Placental epithelial cell (primary cell): ENCODE results near the genes ZDHHC22 and ISM2.

- CAGE, long polyA plus RNA, result no peak
Observed at GRCh38 chr14:76811955-76812421, 694 bp downstream of the ANGEL1 start.

DNA sequence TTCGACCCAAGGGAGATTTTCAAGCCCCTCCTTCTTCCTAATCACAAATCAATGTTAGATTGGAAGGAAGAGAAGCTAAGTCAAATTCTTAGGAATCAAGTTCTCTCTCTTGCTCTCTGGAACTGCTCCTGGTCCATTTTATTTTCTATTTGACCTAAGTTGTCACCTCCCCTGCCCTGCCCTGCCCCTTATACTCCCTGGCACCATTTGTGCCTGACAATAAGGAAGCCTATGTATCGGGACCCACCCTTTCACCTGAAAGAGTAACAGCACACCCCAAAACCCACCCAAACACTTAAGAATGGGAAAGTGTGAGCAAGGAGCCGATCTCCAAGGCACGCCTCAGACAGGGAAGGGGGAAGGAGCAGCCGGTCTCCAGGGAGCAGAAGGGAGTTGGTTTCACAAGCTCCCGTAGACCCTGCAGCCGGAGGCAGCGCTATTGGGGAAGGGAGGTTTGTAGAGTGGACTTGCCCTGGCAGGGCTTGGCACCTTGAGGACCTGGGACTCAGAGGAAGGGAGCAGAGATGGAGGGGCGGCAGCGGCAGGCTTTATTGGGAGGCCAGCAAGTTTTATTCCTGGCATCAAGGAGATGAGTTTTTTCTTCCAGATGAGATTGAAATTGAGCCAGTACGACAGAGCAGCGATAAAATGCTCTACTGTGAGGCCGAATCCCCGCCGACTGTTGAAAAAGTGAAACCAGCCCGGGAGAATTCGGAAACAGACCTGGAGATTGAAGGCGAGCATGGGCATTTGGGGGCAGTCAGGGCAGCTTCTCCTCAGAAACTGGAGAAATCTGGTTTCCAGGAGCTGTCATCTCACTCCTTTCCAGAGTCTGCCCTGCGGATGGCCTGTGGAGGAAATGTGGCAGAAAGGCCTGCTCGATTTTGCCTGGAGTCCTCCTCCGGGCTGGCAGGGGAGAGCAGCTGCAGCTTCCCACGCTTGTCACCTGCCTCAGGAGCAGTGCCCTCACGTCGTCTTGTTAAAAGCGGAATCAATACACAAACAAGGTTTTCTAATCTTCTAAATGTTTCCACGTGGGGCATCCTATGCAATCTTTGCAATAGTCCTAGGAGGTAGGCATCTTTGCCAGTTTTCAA, 1.8 kb downstream of the LRRC74A start:
- CAGE, long polyA plus RNA, result no peak

GRCh38 chr14:76828781-76829543, 2.8 kb downstream of the LRRC74A start:
- CAGE, long polyA plus RNA, result no peak

- CAGE, long polyA plus RNA, result no peak
Observed at GRCh38 chr14:76948253-76948613, 80.3 kb downstream of the IRF2BPL start.

- CAGE, long polyA plus RNA, result no peak
Observed at GRCh38 chr14:76957261-76957958, 71.1 kb downstream of the IRF2BPL start.

- CAGE, long polyA plus RNA, result no peak
Observed at GRCh38 chr14:77007850-77008697, 20.4 kb downstream of the IRF2BPL start.

GRCh38 chr14:77032308-77032500, 3.7 kb upstream of the IRF2BPL start:
- CAGE, long polyA plus RNA, result no peak

- CAGE, long polyA plus RNA, result no peak
Observed at GRCh38 chr14:77043133-77044198, 15.0 kb upstream of the IRF2BPL start.

DNA sequence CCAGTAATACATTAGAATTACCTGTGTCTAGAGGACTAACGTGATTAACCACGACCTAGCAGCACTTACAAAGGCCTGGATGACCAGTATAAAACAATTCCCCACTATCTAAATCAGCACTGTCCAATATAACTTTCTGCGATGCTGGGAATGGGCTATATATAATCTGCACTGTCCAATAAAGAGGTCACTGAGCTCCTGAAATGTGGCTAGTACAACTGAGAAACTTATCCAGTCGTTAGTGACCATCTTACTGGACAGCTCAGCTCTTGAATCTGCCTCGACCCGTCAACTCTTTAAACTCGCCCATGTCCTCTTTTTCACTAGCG, 1.0 kb upstream of the CIPC start:
- CAGE, long polyA plus RNA, result no peak

DNA sequence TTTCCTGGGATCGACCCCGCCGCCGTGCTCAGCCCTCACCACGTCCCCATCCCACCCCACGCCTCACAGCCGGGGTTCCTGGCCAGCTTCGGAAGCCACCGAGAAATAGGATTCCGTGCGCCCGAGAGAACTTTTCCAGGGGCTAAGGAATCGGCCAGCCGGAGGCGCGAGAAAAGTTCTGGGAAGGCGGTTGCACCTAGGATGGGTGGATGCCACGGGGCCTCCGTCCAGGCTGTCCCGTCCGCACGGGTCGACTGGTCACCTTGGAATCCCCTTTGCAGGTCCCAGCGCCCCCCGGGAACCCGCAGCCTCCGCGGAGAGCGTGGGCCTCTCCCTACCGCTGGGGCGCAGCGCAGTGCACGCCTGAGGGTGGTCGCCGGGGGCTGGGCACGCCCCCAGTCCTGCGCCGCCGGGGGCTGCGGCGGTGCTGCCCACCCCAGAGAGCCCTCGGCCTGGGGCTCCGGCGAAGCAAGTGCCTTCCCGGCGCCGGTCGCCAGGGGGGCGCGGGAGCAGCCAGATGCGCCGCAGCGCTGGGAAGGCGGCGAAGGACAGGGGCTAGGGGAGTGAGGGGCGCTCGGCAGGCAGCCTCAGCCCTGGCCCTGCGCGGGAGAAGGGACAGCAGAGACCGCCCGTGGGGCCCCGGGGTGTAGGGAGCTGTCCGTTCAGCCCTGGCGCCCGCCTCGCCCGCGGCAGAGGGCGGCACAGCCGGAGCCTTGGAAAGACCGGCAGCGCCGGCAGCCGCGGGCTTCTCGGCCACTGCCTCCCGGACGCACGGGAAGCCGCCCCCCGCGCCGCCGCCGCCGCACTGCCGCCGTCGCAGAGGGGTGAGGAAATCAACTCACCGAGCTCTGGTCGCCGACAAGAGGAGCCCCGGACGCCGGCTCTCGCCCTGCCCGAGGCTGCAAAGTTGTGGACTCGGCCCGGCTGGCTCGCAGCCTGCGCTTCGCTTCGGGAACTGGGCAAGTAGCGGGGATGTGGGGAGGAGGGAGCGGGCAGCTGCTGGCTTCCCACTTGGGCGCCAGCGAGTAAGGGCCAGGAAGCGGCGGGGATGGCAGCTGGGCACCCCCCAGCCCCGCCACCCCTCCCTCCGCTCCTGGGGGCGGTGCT, at the start of gene ZDHHC22:
Gene ZDHHC22 (minus strand): TSS at position 1,031 of the 1,107 bp plus-strand sequence.
- CAGE, long polyA plus RNA, result no peak

DNA sequence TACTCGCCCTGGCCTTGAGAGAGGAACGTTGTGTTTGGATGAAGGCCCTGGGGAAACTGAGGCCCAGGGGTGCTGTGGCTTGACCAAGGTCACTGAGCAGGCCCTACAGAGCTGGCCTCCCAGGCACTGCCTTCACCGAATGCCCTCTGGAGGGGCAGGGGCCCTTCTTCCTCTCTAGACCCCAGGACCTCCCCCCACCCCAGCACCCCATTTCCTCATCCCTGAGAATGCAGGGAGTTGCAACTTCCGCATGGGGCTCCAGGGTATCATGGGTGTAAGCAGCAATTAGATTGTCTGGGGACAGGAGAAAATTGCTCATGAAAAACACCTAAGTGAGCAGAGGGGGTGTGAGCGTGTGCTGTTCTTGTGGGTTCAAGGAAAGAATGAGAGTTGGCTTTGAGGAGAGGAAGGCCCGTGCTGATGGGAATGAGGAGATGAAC, 872 bp downstream of the TMEM63C start:
- CAGE, long polyA plus RNA, result no peak

DNA sequence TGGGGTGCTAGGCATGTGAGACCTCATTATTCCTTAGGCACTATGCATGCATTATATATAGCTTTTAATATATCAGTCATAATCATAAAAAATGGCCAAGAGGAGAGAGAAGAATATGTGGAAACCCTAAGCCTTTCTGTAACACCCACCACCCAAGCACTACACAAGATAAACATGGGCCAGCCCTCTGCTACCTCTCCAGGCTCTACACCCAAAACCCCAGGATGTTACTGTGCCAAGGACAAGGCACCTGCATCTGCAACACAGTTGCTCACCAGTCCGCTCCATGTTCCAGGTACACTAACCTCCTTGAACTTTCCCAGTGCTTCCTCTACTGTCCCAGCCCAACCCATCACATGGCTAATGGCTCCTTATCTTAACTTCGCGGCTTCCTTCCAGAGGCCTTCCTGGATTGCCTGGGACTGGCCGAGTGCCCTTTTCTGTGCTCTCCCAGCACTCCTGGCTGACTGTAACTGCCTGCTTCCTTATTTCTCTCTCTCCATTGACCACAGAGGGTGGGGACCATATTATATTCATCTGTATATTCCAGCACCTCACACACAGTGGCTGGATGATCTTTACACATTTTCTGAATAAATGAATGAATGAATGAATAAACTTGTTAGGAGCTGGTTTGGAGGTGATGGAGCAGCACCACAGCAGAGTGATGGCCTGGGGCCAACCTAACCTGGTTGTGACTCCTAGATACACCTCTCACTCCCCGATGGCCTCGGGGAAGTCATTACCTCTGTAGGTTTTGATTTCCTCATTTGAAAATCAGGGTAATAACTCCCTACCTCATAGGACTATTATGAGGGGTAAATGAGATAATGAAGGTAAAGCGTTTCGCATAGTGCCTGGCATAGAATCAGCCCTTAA, 20.9 kb downstream of the POMT2 start:
- CAGE, long polyA plus RNA, result no peak

DNA sequence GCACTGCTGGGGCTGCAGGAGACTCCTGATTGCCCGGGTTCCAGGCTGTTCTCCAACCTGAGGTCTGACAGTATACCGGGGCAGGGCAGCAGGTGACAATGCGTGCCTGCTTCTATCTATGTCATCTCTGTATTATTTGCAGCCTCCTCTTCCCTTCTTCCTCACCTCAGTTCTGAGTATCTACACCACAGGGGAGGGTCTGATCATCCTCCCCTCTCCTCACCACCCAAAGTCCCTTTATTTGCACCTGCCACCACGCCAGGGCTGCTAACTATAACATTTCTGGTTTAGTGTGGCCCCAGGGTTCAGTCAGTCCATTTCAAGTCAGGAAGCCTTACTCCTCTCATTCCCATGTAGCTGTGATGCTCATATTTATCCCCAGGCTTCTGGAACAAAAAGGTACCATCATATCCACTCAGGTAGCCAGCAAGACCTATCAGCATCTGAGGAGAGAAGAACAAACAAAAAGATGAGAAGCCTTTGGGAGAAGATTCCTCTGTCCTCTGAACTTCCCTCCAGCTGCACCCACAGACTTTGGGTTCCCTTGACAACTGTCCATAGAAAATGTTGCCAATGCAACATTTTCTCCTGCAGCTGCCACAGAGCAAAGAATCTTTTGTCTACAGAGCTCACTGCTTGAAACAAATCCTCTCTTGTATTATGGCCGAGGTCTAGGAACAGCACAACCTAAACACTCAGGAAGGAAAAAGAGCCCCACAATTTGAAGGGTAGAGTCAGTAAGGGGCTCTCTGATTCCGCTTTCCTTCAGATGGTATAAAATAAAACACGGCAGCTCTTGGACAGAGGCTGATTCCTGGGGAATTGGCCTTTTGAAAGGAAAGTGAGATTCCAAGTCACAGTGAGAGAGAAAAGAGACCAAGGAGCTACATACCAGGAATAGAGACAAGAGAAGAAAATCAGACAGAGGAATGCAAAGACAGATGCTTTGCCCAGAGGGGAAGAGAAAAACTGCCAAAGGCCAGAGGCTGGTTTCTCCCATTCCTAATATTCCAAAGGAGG, 14.4 kb downstream of the POMT2 start:
- CAGE, long polyA plus RNA, result no peak

GRCh38 chr14:77338079-77338758, 17.4 kb downstream of the GSTZ1 start:
- CAGE, long polyA plus RNA, result no peak

DNA sequence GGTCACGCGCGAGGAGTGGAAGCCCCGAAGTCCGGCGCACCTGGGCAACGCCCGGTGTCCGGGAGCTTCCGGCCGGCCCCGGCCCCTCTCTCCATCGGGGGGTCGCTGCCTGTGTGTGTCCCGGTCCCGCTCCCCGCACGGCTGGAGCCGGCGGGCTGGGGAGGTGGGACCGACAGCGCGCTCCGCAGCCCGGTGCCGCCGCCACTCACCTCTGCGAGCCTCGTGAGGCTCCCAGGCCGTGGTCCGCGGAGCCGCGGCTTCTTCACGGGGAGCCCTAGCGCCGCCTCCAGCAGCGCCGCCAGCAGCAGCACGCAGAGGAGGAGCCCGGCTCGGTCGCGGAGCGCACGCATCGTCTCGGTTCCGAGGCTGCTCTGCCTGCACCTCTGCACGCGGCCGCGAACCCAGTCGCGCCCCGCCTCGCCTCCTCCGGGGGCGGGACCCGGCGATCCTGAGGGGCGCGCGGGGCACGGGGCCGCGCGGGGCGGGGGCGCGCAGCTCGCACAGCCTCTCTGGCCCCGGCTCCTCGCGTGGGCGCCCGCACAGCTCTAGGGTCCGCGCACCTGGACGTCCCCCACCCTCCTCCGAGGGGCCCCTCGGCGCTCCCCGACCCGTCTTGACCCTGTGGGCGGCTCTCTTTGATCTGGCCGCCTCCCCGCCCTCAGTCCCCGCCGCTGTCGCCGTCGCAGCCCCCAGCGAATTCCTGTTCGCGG, at the start of gene ISM2:
Gene ISM2 (minus strand): TSS at position 373 of the 710 bp plus-strand sequence.
- CAGE, long polyA plus RNA, result no peak

GRCh38 chr14:77554624-77555108, 56.0 kb upstream of the ISM2 start:
- CAGE, long polyA plus RNA, result no peak

- CAGE, long polyA plus RNA, result no peak
Observed at GRCh38 chr14:80387335-80388064, 176.2 kb upstream of the DIO2 start.

GRCh38 chr14:80628921-80629289, 312.6 kb downstream of the CEP128 start:
- CAGE, long polyA plus RNA, result no peak

DNA sequence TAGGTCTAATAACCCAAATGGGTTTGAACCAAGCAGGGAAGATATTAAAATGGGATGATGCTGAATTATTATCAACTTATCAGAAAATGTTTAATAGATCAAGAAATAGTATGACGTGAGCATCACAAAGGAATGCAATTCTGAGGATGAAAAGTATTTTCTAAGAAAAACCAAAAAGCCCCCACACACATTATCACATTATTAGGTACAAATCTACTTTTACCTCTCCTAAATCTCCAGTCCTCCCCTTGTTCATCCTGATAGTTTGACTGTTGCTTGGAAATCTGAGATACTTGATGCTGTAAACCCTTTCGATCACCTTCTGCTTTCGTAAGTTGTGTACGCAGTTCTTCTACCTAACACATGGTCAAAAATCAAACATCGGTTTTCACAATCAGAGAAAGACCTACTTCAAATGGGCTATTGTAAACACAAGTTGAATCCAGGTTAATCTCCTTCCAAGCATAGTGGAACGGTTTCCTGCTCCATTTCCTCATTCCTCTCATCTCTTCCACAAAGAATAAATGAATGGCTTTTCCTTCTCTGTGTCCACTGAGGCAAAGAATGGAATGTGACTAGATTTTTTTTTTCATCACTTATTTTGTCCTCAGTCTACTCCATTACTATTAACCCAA, 105.4 kb downstream of the CEP128 start:
- CAGE, long polyA plus RNA, result no peak

GRCh38 chr14:80904700-80904969, 36.9 kb downstream of the CEP128 start:
- CAGE, long polyA plus RNA, result no peak